ENCODE measurements around a stretch of chr13.

DNA sequence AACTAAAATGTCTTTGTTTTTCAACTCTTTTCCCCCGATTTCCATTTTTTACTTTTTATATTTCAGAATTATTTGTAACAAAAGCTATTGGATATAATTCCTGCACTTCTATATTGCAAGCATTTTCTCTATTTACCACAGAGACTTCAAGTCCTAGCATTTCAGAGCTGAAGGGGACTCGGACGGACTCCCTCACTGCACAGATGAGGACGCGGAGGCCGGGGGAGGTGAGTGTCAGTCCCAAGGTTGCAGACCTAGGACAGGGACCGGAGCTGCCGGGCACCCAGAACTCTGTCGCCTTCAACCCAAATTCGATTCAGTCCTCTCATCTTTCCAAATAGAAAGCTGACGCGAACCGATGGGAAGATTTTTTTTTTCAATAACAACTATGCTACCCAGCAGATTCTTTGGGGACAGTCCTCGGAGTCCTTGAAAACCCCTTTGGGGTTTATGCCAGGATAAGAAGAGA is 984 bp downstream of the FLT3 start:
- PRO-cap, result no peak
- RAMPAGE, long total RNA, 2 experiments, result no peak in any of the 2 experiments

DNA sequence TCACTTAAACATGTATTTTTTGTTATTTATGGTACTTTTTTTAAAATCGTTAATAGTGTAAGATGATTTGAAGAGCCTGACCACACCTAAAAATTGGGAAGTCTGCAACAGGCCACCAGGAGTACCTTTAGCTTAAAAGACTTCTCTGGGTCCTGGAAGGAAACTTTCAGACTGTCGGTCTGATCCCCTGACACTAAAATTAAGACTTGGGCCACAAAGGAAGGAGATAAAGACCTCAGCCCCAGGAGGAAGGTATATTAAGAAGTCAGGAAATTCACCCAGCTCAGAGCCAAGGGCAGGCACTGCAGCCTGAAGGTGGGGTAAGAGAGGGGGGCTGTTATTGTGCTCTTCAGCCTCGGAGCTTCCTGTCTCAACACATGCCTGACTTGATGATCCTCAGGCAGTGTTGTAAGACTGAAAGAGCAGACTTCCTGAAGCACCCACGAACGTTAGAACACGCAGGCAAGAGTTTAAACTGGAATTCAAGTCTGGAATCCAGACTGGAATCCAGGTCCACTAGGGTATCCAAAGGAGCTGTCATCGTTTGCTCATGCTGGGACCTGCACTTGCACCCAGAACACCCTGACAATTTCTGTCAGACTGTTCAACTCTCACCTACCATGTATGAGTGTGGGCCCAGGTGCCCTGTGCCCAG is 10.6 kb upstream of the FLT1 start:
- PRO-cap, result no peak
- RAMPAGE, long total RNA, 2 experiments, result no peak in any of the 2 experiments

GRCh38 chr13:28527573-28528185 is 32.8 kb upstream of the FLT1 start:
- PRO-cap, result no peak
- RAMPAGE, long total RNA, 2 experiments, result no peak in any of the 2 experiments

DNA sequence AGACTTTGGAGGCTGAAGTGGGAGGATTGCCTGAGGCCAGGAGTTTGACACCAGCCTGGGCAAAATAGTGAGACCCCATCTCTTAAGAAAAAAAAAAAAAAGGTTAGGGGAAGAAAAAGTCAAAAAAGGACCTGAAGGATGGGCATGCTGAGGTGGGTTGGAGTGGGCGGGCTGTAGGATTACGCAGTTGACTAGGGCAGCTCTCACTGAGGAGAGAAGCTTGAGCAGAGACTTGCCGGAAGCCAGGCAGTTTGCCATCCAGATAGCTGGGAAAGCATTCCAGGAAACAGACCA is 13.1 kb upstream of the SLC46A3 start:
- PRO-cap, result unidirectional peak, plus-strand start at position 230 of the sequence
- RAMPAGE, long total RNA, 2 experiments, result no peak in any of the 2 experiments

DNA sequence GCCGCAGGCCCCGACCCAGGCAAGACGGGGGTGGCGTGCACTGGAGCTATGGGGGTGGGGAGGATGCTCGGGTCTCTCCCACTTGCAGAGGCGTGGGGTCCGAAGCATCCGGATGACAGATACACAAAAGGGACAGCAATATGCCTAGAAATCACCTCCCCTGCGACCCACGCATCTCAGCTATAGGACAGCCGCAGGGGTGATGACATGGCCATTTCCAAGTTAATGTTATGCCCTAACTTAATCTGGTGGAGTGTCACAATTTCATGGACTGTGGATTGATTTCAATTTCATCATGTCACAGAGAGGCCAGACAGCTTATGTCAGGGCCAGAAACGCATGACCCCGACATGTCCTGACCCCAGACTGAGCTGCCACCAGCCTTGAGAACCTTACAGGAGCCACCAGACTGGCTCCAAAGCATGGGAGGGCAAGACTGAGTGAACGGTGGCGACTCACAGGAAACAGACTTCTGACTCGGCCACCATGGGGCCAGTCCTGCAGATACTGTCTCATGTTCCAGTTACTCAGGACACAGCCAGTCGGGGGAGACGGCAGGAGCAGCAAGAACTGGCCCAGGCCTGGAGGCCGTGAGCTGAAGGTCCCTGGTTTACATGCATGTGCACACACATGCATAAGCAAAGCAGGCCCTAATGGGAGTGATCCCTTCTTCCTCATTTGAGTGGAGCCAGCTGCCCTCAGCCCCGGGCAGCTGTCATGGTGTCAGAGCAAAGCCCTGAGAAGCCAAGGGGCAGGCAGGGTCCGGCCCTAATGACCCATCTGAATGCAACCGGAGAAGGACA is 82.2 kb downstream of the SLC7A1 start:
- PRO-cap, result no peak
- RAMPAGE, long total RNA, 2 experiments, result no peak in any of the 2 experiments

DNA sequence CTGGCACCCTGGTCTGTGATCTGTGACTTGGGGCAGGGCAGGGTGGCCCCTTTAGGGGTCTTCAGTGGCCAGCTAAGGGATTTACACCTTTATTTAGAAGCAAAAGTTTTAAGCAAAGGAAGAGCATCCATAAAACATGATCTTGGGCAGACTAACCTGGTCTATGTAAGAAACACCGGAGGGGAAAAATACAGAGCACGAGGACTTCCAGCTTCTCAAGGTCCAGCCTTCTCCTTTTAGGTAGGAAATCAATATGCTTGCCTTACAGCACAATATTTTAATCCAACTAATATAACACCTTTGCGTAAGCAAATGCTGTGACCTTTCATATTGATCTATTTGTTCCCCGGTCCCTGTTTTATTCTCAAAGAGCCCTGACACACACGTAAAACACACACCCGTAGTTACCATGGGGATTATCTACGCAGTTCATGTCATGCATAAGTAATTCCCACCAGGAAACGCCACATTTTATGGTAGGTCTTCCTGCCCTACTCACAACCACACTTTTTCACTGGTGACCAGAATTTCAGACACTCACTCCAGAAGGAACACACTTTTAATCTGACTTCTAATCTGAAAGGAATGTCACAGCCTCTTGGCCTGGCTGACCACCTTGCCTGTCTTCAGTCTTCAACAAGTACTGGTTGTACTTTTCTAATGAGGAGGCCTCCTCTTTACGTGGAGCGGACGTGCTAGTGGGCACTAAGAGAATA is 46.9 kb downstream of the SLC7A1 start:
- PRO-cap, result no peak
- RAMPAGE, long total RNA, 2 experiments, result no peak in any of the 2 experiments

DNA sequence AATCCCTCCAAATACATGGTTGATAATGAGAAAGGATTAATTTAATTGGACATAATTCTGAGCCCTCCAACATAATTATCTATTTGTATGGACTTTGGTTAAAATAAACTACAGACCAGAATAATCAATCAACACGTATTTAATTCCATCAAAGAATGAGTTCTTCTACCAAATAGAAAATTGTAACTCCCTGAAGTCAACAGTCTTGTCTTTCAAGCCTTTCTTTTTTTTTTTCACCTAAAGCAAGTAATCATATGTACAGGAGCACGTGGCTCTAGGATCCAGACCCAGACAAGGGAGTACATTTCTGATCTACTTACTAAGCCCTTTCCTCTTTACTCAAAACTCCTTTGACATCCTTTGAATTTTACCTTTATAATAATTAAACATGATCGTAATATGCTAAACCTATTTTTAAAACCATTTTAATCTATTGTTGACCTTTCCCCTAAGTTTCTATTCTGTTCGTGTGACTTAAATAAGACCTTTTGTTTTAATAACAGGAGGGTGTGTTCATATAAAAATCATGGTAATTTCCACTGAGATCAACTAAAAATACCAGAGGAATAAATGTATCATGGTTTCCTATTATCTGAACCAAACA is 1.8 kb downstream of the SLC7A1 start:
- PRO-cap, result no peak
- RAMPAGE, long total RNA, 2 experiments, result no peak in any of the 2 experiments

DNA sequence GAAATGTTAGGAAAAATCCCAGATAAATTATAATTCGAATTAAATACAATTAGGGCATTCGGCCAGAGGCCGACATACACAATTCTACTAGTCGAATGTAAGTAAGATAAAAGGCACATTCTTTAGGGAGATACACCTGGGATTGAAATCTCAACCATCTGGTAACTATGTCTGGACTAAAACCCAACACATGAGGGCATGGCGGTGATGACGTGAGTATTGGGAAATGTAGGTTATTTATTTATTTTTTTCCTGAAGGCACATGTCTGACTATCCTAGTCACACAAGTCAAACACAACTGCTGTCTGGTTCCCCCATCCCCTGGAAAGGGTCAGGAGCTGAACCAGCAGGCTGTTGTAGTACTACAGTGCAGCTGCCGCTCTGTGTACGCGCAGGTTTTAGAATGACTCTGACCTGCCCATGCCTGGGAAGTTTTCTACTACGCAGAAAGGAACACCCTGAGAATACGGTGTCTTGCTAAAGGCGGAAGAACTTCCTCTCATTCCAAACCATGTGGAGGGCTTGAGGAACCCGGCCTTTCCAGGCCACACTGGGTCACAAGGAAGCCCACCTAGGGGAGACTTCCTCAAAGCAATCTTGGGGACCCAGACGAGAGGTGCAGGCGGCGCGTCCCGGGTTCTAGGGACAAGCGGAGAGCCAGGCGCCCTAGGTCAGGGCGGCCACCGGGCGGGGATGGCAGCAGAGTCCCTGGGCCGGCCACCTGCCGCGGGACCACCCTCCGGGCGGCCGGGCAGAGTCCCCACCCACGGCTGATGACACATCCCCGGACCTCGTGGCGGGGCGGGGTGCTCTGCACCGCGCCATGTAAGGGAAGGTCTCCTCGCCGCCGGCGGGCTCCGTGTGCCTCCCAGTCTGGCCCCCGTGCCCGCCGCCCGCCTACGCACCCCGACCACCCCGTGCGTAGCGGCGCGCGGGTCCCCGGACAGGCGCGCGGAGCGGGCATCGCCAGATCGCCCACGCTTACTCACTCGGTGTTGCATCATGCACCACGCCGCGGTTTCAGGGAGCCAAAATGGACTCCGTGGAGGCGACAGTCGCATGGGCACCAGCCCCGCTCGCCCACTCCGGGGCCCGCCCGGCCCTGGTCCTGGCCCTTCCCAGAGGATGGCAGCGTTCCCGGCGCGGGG is 959 bp downstream of the SLC7A1 start:
- PRO-cap, result bidirectional peak, plus-strand start at position 461 of the sequence, minus-strand start at position 405 of the sequence; bidirectional peak, plus-strand start at position 1,031 of the sequence, minus-strand start at position 706 of the sequence
- RAMPAGE, long total RNA, 2 experiments, result no peak in any of the 2 experiments

- PRO-cap, result no peak
- RAMPAGE, long total RNA, 2 experiments, result no peak in any of the 2 experiments
Observed at GRCh38 chr13:29679191-29679732, 83.8 kb upstream of the SLC7A1 start.

DNA sequence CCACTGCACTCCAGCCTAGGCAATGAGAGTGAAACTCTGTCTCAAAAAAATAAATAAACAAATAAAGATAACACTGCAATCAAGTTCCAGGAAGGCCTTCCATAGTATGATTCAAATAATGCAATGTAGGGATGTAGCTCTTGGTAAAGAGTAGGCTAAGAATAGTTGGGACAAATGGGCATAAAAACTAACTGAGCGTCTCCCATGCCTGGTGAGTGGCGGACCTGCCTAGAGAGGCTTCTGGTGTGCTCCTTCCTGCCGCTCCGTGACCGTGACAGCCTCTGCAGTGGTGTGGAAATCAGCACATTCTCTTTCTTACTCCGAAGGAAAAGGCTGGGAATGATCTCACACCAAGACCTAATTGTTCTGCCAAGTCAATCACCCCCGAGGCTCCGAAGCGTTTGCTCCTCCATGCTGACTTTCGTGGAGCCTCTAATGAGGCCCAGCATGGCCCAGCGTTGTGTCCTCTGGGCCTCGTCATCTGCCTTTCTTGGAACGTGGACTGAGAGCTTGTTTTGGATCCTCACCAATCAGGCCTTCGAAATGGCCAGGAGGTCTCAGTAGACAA is 107.3 kb downstream of the UBL3 start:
- PRO-cap, result no peak
- RAMPAGE, long total RNA, 2 experiments, result no peak in any of the 2 experiments

- PRO-cap, result no peak
- RAMPAGE, long total RNA, 2 experiments, result start-site peak on the minus strand in 1 of 2 experiments, at chr13:29828459-29828592 at its widest, 5 reads per replicate
Observed at GRCh38 chr13:29828069-29829307, 21.9 kb downstream of the UBL3 start.

DNA sequence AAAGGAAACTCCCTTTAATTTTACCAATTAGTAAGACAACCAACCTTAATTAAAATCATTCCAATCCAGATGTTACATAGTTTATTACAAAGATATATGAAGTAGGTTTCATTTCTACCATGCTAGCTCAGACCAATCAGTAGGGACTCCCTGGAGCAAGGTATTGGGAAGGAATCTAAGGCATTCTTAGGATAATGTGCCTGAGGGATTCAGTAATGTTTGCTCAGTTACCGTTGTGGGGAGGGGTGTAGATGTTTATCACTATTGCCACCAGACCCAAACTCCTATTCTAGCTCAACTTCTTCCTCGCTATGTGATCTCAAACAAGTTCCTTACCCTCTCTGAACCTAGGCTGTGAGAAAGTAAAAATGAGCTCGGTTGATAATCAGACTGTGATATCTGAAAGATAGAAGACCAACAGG is 8.9 kb downstream of the UBL3 start:
- PRO-cap, result no peak
- RAMPAGE, long total RNA, 2 experiments, result no peak in any of the 2 experiments

GRCh38 chr13:29850724-29850781 is 136 bp upstream of the UBL3 start:
- PRO-cap, result no peak
- RAMPAGE, long total RNA, 2 experiments, result no peak in any of the 2 experiments

DNA sequence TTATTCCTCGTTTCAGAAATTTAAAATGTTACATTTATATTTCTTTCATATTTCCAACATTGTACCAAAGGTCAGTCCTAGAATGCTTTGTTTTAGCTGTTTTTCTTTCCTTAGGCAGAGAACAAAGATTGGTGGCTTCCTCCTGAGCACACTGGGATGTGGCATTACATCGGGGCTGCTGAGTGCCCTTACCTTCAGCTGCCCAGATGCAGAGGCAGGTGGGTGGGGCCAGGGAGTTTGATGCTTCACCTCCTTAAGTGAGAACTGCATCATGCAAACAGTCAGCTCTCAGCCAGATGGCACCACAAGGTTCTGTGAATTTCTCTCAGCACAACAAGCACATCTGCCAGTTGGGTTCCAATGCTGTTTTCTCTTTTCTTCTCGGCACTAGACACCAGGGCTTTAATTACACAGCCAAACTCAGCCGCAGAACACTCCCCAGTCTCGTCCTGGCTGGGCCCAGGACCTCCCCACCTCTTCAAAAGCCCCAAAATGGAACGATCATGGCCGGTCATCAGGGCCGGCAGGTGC is 87.4 kb upstream of the UBL3 start:
- PRO-cap, result no peak
- RAMPAGE, long total RNA, 2 experiments, result no peak in any of the 2 experiments

DNA sequence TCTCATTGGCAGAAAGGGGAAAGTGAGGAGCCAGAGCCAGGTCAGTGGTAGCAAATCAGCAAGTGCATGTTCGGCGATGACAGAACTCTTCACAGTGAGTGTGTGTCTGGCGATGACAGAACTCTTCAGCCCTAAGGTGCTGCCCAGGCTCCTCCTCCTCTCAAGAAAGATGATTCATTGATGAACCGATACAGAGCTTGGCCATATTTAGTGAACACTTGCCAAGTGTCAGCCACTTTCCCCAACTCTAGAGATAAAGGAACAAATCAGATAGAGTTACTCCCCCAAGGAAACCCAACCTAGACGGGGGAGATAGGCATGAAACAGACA is 199.3 kb upstream of the UBL3 start:
- PRO-cap, result no peak
- RAMPAGE, long total RNA, 2 experiments, result no peak in any of the 2 experiments

DNA sequence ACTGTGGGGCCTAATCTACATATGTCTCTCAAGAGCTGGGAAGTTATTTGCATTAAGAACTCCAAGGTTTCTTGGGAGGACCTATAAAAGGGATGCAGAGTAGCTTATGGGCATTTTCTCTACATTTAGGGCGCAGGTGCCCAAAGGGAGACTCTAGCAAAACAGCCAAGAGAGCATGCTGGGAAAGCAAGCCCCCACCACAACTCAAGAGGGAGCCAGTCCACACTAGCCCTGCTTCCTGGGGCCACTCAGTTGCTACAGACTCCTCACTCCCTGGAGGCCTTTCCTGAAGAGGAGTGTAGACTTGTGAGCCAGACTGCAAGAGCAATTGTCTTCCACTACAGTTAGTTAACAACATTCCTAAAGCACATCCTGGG is 125.2 kb downstream of the KATNAL1 start:
- PRO-cap, result no peak
- RAMPAGE, long total RNA, 2 experiments, result no peak in any of the 2 experiments

GRCh38 chr13:30307781-30308084 is 382 bp upstream of the KATNAL1 start:
- PRO-cap, result no peak
- RAMPAGE, long total RNA, 2 experiments, result no peak in any of the 2 experiments

GRCh38 chr13:30317862-30318712 is 10.7 kb upstream of the KATNAL1 start:
- PRO-cap, result no peak
- RAMPAGE, long total RNA, 2 experiments, result no peak in any of the 2 experiments

DNA sequence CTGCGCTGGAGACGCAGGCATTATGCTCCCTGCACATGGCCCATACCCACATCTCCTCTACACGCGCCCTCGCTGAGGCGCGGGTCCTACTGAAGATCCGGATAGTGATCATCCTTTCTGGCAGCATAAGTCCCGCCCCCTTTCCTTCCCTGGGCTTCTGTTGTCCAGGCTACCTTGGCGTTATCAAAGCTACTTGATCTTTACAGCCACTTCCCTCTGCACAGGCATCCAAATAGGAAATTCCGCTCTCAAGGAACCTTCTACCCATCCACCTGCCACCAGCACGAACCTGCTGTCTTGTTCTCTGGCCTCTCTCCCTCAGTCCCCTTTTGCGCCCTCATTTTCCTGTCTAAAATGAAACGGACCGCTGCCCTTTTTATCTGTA is 1.2 kb upstream of the UBE2L5 start:
- PRO-cap, result no peak
- RAMPAGE, long total RNA, 2 experiments, result no peak in any of the 2 experiments

GRCh38 chr13:30463356-30463821 is 2.3 kb downstream of the HMGB1 start:
- PRO-cap, result no peak
- RAMPAGE, long total RNA, 2 experiments, result no peak in any of the 2 experiments

Measured in right atrium auricular region (tissue), 2 donors.